Tibial nerve (tissue), 3 donors: ENCODE data around the gene SPPL2C.

- PRO-cap: no peak
- RAMPAGE, long total RNA, 3 experiments: no peak in any of the 3 experiments
Observed at GRCh38 chr17:44965867-44966195, 2.3 kb downstream of the C1QL1 start.

- PRO-cap: no peak
- RAMPAGE, long total RNA, 3 experiments: start-site peak on the minus strand in 1 of 3 experiments, at chr17:45042027-45042168 at its widest, 26 reads per replicate
Observed at GRCh38 chr17:45041935-45042275, 9.5 kb downstream of the DCAKD start.

GRCh38 chr17:45060433-45061195, 503 bp upstream of the NMT1 start:
- PRO-cap: bidirectional peak, plus-strand start at chr17:45061322, minus-strand start at chr17:45061094
- RAMPAGE, long total RNA, 3 experiments: start-site peak on the minus strand in 2 of 3 experiments, at chr17:45060994-45061055 at its widest, 23 to 45 reads per replicate

DNA sequence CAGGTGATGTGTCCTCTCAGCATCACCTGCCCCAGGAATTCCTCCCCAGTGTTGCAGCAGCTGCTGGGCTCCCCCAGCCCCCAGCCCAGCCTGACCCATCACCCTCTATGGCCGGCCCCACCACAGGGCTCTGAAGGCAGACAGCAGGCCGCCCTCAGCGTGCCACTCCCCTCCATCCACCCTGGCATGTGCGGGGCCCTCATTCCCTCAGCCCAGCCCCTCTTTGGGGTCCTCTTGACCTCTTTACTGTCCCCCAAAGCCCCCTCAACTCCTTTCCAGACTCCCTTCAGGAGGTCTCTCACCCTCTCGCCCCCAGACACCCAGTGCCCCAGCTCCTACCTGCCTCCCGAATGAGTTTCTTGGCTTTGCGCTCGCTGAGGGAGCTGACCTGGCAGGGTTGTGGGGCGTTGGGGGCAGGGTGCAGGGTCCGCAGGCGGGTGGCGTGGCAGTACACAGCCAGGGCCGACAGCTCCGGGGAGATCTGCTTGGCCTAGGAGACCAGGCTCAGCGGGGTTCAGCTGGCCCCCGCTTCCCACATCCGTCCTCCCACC, 17.5 kb downstream of the PLCD3 start:
- PRO-cap: no peak
- RAMPAGE, long total RNA, 3 experiments: start-site peak on the minus strand in 1 of 3 experiments, centred at position 421 of the sequence, 8 reads per replicate

DNA sequence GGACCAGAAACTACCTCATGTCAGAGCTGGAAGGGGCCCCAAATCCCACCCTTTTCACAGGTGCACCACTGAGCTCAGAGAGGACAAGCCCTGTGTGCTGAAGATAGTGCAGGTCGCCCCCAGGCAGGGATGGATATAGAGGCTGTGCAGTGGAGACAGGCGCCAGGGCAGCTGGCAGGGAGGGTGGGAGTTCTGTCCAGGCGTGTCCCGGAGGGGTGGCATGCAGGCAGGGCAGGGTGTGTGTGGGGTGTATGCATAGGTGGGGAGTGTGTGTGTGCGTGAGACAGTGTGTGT, 4.9 kb downstream of the PLCD3 start:
- PRO-cap: no peak
- RAMPAGE, long total RNA, 3 experiments: no peak in any of the 3 experiments

DNA sequence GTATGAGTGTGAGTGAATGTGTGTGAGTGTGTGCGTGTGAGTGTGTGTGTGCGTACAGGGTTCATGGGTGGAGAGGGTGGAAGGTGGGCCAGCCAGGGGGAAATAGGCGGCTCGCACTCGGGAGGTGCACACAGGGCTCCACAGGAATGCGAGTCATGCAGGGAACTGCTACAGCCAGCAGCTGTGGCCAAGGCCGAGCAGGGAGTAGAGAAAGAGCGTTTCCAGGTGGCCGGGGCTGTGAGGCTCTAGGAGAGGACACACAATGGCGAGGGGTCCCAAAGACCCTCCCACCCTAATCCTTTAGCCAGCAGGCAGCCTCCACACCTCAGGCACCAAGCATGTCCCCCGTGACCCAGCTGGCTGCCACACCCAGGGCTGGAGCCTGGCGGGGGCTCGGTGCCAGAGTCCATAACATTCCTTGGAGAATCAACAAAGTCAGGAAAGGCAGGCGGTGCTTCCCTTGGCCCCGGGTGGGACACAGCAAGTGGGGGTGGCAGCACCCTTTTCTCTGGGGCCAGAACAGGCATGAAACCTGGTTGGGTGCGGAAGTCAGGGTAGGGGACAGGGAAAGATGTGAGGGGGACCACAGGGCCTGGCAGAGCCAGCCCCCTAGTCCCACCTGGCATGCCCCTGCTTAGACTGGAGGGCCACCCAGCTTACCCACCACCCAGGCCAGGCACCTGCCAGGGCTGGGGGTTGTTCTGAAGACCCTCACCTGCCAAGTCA, 4.4 kb downstream of the PLCD3 start:
- PRO-cap: no peak
- RAMPAGE, long total RNA, 3 experiments: no peak in any of the 3 experiments

- PRO-cap: bidirectional peak, plus-strand start at chr17:45149437, minus-strand start at chr17:45149265
- RAMPAGE, long total RNA, 3 experiments: no peak in any of the 3 experiments
Observed at GRCh38 chr17:45149131-45149565, 873 bp downstream of the HEXIM1 start.

DNA sequence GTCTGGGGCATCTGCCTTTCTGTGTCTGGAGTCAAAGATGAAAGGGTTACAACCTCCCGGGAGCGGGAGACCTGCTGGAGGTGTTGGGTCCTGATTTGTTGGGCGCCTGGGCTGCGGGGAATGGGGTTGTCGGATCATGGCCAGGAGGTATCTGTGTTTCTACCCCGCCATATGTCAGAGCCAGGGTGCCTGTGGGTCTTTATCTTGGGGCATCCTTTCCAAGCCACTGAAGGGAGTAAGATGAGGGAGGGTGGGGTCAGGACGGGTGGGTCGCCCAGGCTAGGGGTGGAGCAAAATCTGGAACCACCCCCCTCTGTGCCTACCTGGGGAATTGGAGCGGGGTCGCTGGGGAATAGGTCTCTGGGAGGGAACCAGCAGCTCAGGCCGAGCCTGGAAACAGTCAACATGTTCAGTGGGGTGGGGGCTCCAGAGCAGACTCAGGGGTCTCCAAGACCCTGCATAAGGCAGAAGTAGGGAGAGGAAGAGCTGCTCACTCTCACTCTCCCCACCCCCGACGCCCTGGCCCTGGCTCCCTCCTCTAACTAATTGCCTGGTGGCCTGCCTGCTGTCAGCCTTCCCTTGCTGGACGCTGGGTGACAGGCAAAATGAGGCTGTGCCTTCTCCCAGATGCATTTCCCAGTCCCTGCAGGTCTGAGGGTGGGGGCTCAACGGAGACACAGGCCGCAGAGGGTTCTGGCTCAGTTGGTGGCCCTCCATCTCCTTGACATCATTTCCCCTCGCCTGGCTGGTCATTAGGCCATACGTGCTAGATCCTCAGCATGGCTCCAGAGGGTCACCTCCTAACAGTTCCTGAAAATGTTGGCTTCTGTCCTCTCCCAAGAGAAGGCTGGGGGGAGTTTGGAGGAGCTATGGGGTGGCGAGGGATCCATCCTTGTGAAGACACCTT, 1.2 kb downstream of the FMNL1 start:
- PRO-cap: no peak
- RAMPAGE, long total RNA, 3 experiments: no peak in any of the 3 experiments

DNA sequence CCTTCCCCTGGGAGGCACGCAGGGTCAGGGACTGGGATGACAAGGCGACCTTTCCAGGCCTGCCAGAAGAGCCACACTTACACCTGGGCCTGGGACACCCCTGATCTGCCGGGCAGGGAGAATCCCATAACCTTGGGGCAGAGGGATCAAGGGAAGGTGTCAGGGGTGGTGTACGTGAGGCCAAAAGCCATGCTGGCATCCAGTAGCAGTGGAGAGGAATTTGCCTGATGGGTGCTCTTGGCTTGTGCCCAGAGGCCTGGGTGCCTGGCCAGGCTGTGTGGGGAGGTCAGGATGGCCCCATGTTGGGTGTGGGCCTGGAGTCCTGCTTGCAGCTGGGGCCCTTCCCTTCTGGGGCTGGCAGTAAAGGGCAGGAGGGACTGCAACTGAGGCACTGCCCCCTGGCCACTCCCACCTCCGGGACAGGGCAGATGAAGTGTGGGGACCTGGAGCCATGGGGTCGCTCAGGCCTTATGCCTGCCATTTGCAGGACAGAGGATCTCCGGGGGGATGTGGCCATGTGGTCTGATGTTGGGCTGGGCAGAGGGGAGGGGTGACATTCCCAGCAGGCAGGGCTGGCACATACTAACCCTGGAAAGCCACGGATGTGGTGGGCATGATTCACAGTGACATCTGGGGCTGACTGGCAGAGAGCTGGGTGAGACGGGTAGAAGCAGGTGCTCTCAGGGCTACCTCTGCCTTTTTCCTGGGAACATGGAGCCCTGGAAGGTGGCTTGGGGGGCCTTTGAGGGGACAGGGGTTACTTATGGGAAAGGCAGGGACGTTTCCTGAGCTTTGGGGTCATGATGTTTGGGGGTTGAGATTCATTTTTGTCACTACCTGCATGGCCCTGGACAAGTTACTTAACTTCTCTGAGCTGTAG, 3.5 kb downstream of the FMNL1 start:
- PRO-cap: no peak
- RAMPAGE, long total RNA, 3 experiments: no peak in any of the 3 experiments

GRCh38 chr17:45240924-45241357, 19.3 kb downstream of the FMNL1 start:
- PRO-cap: no peak
- RAMPAGE, long total RNA, 3 experiments: no peak in any of the 3 experiments

GRCh38 chr17:45244556-45245406, 17.1 kb downstream of the SPATA32 start:
- PRO-cap: no peak
- RAMPAGE, long total RNA, 3 experiments: no peak in any of the 3 experiments

DNA sequence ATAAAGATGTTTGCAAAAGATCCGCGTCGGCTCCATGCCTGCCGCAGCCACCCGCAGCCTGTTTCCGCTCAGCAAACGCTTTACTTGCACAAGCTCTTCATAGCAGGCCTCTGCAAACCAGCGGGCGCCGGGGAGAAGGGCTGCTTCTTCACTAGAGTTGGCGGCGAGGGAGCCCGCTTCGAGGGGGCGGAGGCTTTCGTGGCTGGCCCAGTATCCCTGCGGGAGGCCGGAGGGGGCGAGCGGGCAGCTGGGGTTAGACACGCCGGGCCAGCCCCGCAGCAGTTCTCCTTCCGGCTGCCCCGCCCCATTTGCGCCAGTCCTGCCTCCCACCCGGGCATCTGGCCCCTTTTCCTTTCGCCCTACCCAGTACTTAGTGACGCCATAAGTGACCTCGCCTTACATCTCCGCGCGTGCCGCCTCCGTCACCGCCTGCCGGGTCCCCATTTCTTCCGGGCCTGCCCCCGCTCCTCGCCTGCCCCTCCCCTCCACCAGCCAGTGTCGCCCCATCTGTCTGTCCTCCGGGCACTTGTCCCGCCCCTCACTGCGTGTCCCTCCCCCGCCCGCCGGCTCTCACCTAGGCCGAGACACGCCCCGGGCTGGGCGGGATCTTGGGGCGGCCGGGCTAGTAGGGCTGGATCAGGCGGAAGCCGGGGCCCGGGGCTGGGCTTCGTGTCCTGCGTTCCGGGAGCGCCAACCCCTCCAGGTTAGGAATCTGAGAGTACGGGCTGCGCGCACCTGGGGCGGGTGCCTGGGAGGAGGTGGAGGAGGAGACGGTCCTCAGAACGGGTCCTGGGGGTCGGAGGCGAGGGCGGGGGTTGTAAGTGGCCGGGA, 14.4 kb downstream of the SPATA32 start:
- PRO-cap: bidirectional peak, plus-strand start at position 634 of the sequence, minus-strand start at position 310 of the sequence
- RAMPAGE, long total RNA, 3 experiments: no peak in any of the 3 experiments

- PRO-cap: no peak
- RAMPAGE, long total RNA, 3 experiments: no peak in any of the 3 experiments
Observed at GRCh38 chr17:45338200-45338908, 21.5 kb upstream of the MAP3K14 start.

DNA sequence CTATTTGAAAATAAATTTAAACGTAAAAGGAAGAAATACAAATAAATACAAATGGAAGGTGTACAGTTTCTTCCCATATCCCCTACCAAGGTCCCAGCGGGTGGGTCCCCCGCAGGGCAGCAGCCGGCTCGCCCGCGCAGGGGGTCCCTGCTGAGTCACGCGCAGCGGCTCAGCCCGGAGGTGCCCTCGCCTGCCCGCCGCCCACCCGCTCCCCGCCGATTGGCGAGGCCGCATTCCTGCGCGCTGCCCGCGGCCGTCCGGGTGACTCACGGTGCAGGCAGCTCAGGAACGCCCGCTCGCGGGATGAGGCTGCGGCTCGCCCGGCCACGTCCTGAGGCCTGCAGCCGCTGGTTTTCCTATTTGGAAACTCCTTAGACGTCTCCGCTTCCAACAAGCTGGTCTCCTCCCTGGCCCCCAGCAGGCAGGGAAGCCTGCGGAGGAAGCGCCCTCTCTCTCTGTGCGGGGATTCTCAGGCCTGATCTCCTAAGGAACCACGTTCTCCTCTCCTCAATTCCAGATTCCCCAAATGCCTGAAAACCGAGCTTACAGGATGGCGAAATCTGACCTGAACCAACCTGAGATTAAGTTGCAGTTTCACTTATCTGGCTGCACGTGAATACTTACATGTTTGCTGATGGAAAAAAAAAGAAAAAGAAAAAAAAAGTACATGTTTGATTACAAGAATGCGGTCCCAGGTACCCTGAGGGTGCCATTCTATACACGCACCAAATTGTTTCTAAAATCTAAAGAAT, 54.9 kb upstream of the MAP3K14 start:
- PRO-cap: bidirectional peak, plus-strand start at position 285 of the sequence, minus-strand start at position 211 of the sequence
- RAMPAGE, long total RNA, 3 experiments: no peak in any of the 3 experiments

DNA sequence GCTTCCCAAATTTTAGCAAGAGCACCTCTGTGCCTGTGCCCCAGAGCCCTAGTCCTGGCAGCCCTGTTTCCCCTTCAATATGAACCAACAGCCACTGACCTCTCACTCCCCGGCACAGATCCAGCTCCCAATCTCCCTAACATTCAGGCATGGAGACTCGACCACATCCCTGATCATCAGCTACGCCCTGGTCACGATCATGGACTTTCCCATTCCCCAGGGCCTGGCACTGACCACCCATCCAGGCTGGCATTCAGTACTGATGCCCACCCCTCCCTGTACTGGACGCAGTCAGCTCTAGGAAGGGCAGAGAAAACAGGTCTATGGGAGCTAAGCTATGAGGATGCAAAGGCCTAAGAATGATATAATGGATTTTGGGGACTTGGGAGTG, 8.4 kb downstream of the ARHGAP27 start:
- PRO-cap: no peak
- RAMPAGE, long total RNA, 3 experiments: no peak in any of the 3 experiments

DNA sequence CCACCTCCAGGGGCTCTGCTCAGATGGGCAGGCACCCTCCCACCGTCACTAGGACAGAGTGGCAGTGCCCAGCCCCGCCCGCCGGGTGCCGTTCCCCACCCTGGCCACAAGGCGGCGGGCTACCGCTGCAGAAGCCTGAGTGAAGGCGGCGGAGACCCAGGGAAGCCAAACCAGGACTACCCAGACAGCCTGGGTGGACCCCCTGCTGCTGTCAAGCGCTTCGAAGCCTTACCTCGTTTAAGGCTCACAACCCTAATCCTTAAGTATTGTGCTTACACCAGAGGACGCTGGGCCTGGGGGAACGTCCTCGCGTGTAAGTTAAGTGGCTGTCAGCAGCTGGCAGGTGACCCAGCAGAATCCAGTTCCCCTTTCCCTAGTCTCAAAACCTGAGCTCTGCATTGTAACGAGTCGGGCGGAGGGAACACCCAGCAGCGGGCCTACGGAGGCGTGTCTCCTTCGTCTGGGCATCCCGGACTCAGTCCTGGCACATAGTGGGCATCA, 4.5 kb downstream of the ARHGAP27 start:
- PRO-cap: no peak
- RAMPAGE, long total RNA, 3 experiments: no peak in any of the 3 experiments

DNA sequence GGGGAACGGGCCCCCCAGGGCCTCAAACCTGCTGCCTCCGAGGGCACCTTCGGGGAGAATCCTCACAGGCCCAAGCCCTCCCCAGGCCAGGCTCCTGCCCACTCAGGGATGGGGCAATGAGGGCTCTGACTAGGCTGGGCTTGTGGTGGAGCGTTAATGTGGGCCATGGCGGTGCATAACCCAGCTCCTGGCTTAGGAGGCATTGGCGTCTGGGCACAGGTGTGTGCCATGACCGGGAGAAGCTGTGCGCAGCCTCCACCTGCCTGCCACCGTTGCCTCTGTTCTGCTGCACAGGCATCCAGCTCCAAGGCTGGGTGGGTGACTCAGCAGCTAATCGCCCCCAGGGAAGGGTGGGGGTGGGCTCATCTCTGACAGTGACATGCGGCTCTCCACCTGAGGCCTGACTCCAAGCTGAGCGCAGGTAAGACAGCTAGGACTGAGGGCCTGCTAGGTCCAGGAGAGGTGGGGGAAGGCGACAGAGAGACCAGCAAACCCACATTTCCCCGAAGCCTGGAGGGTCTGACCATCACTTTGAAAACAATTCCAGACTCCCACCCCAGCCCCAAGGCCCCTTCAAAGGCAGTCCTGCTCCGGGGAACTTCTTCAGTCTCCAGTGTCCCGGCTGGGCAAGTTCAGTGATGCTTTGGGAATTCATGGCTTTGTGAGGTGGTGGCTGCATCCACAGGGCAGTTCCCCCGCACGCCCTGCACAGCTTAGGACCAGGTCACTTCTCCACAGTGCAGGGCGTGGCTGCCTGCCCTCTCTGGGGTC, 3.6 kb upstream of the ARHGAP27 start:
- PRO-cap: no peak
- RAMPAGE, long total RNA, 3 experiments: no peak in any of the 3 experiments

GRCh38 chr17:45844607-45844944, at the start of gene SPPL2C:
SPPL2C (plus strand) TSS chr17:45844881.
- PRO-cap: no peak
- RAMPAGE, long total RNA, 3 experiments: no peak in any of the 3 experiments

DNA sequence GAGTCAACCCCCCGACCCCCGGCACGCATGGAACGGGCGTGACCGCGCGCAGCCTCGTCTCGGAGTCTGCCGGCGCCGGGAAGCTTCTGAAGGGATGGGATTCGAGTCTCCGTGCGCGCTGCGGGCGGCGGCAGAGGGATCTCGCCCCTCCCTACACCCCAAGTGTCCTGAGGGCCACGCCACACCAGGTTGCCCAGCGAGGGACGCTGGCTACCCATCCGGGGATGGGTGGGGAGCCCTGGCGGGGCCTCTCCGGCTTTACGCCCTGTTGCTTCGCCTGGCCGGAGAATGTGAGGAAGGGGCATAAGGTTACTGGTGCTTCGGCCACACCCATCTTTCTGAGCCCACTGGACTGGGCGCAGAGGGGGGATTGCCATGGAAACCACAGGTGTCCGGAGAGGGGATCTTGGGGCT, 1.8 kb downstream of the MAPT start:
- PRO-cap: no peak
- RAMPAGE, long total RNA, 3 experiments: no peak in any of the 3 experiments

DNA sequence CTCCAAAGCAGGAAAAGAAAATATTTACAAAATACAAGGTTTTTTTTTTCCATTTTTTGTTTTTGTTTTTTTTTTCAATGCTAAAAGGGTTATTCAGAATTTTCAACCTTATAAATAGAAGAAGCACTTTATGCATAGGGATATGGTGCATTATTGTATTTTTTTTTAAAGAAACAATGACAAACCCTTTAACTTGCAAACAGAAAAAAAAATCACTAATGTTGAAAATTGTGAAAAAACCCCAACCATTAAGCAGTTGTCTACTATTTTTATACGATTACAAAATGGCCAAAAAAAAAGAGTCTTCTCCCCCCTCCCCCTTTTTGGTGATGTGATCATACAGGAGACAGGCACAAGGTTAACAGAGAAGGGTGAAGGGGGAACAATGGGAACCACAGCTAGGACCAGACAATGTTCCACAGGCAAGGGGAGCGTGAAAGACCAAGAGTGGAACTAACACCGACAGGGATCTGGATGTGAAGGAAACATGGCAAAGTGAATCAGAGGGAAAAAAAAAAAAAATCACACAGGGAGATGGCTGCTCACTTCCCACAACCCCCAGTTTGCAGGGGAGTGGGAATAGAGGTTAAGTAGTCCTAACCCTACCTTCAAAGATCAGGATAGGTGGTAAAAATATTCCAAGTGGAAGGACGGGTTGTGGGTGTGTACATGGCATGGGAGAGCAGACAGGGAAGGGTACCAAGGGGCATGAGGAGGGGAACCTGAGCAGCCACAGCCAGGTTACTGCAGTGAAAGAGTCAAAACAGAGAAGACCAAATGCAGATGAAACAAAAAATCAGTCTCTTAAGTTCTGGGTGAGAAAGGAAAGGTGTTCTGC, 31.3 kb downstream of the STH start:
- PRO-cap: no peak
- RAMPAGE, long total RNA, 3 experiments: no peak in any of the 3 experiments